Measurements from ENCODE around the genes PRPH, ASIC1 and COX14.

GRCh38 chr12:48956175-48957240 lies 779 bp downstream of the ARF3 start:
- PRO-cap = bidirectional peak, plus-strand start at chr12:48956706, minus-strand start at chr12:48956468; unidirectional peak, plus-strand start at chr12:48956893

DNA sequence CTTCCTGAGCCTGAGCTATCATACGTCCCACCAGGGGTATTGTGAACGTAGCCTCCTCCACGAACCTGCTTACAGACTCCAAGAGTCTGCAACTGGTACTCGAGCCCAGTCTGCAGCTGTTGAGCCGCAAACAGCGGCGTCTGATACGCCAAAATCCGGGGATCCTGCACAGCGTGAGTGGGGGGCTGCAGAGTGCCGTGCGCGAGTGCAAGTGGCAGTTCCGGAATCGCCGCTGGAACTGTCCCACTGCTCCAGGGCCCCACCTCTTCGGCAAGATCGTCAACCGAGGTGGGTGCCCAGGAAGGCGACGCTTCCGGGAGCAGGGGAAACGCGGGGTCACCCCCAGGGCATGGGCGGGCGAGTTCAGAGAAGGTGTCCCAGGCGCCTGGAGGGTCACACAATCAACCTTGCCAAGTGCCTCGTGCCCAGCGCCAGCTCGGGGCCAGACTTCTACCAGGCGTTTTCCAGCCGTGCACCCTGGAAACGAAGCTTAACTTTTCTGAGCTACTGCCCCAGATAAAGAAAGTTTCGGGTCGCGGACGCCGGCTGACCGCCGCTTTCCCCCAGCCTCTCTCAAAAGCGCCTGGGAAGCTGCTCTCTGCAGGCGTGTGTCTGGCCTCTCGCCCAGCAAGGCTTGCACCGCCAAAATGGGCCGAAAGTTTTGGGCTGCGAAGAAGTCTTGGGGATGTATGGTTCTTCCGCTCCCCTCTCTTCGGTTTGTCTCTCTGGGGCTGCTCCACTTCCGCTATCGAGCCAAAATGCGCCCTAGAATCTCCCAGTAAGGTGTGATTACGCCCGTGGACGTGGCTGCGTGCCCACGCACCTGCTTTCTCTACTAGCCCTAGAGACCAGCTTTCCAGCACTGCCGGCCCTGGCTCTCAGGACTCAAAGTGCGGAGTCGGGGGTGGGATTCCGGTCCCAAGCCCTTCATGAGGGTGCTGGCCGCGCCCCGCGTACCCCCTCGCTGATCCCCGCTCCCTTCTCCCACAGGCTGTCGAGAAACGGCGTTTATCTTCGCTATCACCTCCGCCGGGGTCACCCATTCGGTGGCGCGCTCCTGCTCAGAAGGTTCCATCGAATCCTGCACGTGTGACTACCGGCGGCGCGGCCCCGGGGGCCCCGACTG lies 1.7 kb downstream of the WNT1 start:
- PRO-cap = unidirectional peak, minus-strand start at position 719 of the sequence

DNA sequence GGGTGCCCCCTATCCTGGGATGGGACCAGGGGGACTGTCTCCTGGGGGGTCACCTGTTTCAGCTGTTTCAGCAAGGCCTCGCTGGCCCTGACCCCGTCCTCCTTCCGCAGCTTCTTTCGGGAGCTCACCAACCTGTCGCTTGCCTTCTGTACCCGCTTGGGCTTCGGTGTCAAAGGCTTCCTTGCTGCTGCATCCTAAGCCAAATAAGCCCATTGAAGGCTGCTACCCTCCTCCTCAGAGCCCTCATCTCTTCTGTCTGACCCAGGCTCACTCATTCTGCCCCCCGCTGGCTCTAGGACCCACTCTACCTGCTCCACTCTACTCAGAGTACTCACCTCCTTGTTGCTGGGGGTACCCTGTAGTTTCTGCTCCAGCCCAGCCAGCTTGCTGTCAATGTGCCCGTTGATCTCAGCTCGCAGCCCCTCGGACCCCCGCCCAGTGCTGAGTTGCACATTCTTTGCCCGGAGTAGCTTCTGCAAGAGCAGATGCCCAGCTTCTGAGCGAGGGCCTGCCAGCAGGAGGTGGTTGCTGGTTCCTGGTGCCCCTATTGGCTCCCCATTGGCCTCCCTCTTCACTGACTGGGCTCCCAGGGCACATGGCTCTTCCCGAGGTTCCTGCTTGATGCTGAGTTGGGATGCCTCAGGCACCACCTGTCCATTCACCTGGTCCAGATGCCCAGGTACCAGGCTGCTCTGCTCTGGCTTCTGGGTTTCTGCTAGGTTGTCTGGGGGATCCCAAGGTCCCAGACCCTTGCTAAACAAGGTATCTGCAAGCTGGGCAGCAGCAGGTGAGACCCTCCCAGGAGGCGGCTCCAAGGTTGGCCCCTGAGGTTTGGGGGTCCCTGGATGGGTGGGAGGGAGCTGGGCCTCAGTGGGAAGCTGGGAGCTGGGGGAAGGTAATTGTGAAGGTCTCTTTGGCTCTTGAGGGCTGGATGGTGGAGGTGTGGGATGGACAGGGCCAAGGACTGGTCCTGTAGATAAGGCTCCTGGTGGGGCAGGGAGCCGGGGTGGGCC lies 12.6 kb upstream of the PRKAG1 start:
- PRO-cap = no peak

- PRO-cap = no peak
Measured at GRCh38 chr12:49095164-49095415, 489 bp upstream of the DHH start.

- PRO-cap = no peak
Measured at GRCh38 chr12:49096846-49097299, 2.3 kb upstream of the DHH start.

DNA sequence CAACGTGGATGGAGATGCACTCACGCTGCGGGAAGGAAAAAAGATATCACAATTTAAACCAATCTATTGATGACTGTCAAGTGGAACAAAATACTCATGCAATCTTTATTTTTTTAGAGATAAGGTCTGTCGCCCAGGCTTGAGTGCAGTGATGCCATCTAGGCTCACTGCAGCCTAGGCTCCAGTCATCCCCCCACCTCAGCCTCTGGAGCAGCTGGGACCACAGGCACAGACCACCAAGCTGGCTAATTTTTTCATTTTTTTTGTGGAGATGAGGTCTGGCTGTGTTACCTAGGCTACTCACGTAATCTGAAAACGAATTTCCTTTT lies 1.5 kb downstream of the TUBA1B start:
- PRO-cap = no peak

GRCh38 chr12:49197232-49197814 lies 8.4 kb upstream of the TUBA1A start:
- PRO-cap = no peak

DNA sequence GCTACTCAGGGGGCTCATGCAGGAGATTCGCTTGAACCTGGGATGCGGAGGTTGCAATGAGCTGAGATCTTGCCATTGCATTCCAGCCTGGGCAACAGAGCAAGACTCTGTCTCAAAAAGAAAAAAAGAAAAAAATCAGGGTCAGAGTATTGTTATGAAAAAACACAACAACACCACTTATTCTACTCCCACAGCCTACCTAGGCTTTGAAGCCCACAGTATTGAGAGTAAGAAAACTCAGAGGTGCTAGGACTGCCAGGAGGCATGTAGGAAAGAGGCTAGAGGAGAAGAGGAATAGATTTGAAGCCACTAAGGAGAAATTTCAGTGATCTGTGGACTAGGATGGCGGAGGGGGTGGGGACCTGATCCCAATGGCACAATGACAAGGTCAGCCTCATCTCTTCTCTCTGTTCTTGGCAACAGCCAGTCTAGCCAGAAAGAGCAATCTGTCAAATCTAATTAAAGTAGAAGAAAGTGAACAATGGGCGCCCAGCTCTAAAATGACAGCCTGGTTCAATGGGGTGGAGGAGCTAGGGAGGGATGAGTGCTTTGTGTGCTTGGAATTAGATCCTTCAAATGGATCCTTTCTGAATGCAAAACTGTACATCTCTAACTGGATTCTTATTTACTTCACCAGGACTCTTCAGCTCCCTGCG lies 37.3 kb upstream of the TUBA1C start:
- PRO-cap = no peak

GRCh38 chr12:49294777-49295434 lies at the start of gene PRPH:
Gene PRPH (plus strand): TSS chr12:49295147.
- PRO-cap = no peak

DNA sequence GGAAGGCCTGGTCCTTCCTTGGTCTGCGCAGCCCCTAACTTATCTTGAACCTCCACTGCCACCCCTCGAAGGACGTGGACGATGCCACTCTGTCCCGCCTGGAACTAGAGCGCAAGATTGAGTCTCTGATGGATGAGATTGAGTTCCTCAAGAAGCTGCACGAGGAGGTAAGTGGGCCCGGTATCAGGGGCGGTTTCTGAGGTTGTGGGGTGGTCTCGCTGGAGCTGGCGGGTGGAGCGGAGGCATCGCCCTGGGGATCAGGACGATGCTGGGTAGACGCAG lies 1.4 kb downstream of the PRPH start:
- PRO-cap = no peak

- PRO-cap = no peak
Measured at GRCh38 chr12:49341863-49342939, 4.5 kb upstream of the DNAJC22 start.

DNA sequence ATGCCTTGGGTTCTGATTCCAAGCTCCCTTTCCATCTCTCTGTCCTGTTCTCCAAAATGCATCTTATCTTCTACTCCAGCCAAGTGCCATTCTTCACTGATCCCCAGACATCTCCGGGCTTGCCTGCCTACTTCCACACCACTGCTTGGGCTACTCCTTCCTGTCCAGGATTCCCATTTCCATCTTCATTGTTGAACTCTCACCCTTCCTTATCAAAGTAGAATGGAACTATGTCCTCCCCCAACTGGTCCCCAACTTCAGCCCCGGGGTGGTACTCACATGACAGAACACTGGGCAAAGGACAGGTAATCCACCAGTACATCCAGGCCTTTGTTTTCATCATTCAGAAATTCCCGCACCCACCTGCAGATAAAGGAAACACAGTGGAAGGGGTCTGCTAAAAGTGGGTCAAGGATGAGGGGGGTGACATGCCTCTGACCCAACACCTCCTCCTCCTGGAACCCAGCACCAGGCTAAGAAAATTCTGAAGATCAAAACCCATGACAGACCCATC lies 38.4 kb downstream of the PRPF40B start:
- PRO-cap = no peak

DNA sequence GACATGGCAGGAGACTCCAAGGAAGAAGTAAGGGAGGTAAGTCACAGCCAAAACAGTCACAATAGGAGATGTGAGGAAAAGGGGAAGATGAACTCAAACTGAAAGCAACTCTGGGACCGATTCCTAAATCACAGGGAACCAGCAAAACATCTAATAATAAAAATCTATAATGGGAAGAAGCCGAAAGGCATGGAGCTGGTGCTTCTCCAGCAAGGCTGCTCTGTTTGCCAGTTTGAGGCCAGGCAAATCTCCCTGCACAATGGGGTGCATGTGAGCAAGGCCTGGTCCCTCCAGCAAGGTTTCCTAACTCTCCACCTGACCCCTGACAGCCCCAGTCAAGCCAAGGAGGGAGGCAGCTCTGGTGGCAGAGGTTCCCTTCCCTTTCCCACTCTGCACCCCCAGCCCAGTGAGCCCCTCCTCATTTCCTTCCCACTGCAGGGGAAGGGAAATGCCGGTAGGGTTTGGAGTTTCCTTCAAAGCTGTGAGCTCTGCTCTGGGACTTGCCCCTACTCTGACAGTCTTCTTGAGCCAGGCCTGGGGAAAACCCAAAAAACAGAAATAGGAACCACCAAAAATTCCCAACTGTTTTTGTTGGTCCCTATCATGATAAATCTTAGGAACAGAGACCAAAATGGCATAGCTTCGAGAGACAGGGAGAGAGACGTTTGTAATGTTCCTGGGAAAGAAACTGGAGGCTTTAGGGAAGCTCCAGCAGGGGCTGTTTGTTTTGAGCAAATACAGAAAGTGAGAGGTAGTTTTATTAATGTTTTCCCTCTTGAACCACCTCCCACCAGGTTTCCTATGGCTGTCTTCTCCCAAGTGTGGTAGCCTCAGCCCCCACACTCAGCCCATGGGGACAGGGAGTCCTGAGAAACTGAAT lies 34.7 kb downstream of the FMNL3 start:
- PRO-cap = no peak

DNA sequence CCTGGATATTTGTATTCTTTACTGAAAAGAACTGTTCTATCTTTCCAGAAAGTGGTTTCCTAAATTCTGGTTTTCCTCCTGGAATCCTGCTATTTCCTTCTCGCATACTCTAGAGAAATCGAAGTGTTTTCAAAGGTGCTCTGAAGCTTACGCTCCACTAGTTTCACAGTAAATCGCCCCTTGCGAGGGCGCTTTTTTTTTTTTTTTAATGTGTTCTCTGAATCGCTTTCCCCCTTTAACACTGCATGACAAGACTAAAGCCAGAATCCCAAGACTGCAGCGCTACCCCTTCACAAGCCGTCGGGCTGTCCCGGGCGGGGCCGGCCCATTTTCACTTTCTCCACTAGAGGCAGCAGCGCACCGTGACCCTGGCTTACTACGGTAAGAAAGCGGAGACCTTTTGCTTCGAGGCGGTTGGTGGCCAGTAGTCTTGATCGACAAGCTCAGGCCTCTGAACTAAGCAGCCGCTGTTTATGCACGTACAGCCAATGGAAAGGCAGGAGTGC lies 355 bp upstream of the TMBIM6 start:
- PRO-cap = bidirectional peak, plus-strand start outside the sequence, minus-strand start at position 302 of the sequence

DNA sequence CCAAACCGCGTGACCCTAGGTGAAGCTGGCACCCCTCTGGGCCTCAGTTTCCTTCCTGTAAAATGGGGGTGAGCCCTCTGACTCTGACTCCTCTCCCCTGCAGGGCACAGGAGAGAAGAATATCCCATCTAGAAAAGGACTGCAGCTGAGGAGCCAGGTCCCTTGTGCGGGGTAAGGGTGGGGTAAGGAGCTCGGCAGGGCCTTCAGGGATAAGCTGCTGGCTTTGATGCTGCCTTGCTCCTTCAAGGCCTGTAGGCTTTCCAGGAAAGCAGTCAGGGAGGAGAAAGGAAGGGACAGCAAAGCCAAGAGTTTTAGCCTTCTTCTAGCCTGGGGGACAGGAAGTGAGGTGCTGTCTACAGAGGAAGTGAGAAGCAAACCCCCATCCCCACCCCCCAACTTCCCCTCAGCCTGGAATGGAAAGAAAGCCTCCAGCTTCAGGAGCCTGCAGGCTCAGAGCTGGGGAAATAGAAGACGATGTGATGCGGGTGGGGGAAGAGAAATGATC lies 7.3 kb downstream of the NCKAP5L start:
- PRO-cap = no peak

DNA sequence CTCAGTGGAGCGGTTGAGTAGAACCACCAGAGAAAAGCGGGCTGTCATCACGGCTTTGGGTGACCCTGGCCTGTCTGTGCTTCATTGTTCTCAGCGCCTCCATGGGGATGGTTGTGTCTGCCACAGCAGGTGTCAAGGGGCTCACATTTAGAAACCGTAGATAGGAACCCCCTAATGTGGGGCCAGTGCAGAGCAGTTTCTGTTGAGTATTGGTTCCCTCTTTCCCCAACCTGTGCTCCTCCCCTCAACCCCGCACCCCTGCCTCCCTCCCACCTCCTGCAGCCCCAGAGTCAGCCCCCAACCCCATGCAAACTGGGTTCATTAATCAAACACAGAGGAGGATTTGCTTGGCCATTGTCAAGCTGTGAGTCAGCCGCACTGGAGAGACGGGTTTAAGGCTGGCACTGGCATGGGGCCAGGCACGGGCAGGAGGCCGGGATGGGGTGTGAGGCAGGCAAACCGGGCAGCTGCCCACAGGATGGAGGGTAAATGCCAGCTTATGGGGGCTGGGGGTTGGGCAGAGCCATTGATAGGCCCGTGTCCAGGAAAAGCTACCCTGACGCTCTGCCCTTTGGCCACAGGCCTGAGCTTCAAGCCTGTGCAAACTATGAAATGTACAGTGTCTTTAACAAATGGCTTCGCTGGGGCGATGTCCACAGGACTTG lies 1.2 kb downstream of the AQP5 start:
- PRO-cap = no peak

GRCh38 chr12:50057040-50058281 lies at the start of gene ASIC1:
Gene ASIC1 (plus strand): TSS chr12:50057596.
- PRO-cap = no peak

DNA sequence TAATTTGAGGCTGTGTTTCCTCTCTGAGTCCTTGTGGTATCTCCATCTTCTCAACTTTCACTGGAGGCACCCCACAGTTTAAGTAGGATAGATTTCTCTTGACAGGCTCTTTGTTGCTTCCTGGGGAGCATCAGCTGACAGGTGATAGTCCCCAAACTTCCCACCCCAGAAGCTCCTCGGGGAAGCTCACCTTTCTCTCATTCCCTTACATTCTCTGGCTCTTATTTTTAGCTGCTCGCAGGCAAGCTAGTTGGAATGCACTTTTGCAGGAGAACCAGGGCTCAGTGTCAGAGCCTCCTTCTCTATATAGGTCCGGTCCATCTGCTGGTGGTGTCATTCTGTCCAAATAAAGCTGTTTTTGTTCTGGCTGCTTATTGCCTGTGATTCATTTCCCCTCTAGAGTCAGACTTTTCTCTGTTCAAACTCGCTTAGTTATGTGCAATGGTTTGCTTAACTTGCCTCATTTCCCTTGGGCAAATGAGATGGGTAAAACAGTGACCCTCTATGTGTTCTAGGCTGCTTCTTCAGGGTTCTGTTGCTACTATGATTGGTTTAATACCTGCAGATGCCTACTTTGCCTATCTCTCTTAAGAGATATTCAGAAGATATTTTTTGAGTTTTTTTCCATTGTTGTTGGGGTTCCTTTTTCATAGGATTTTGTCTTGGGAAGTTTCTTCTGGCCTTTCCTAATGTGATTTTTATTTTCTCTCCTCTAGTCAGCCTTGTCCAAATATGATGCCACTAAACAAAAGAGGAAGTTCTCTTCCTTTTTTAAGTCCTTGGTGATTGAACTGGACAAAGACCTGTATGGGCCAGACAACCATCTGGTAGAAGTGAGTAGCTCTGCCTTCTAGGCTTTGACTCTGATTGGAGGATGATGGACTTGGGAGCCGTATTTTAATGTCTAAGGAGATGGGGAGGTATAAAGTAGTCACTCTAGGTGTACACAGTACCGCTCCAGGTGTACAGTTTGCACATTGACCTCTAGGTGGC lies 3.0 kb downstream of the SMARCD1 start:
- PRO-cap = no peak

- PRO-cap = unidirectional peak, minus-strand start at chr12:50111702; bidirectional peak, plus-strand start at chr12:50112236, minus-strand start at chr12:50112029
Measured at GRCh38 chr12:50111639-50112365, at the start of gene COX14. Gene COX14 (plus strand): TSS chr12:50112236.

GRCh38 chr12:50186604-50187035 lies 19.5 kb upstream of the CERS5 start:
- PRO-cap = no peak